ENCODE measurements around a stretch of chr16.

- PRO-cap: no peak
- RAMPAGE, long total RNA: no peak
Observed at GRCh38 chr16:84907361-84908083, 87.7 kb downstream of the CRISPLD2 start.

GRCh38 chr16:85125421-85126024 is 13.3 kb upstream of the CIBAR2 start:
- PRO-cap: no peak
- RAMPAGE, long total RNA: no peak

DNA sequence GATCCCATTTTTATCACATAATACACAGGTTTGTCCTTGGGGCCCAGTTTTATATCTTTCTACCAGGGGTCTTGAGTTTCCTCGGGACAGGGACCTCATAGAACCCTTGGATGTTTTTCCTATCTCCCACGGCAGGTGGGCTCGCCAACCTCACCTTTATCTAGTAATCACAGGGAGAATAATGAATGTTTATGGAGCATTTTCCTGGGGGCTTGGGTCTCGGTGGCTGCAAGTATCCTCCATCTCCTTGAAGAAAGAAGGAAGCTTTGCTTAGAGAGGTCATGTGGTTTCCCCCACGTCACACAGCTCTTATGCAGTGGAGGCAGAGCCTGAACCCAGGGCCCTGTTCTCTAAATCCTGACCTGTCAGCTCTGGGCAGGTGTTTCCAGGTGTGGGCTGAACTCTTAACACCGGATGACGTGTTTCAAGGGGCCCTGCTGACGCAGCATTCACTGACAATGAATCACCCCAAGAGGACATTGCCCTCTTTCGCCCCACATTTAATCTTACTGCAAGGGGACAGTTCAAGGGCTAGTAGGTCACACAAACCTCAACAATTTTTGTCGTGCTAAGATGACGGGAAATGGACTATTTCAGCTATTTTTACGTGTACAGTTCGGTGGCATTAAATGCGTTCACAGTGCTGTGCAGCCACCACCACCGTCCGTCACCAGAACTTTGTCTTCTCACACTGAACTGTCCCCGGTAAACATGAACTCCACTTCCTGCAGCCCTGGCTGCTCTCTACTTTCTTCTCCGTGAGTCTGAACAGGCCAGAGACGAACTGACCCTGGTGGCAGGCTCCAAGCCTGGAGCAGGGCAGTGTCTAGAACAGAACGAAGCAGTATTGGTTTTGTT is 88.1 kb upstream of the CIBAR2 start:
- PRO-cap: no peak
- RAMPAGE, long total RNA: no peak

GRCh38 chr16:85279698-85280337 is 167.5 kb upstream of the CIBAR2 start:
- PRO-cap: no peak
- RAMPAGE, long total RNA: no peak

DNA sequence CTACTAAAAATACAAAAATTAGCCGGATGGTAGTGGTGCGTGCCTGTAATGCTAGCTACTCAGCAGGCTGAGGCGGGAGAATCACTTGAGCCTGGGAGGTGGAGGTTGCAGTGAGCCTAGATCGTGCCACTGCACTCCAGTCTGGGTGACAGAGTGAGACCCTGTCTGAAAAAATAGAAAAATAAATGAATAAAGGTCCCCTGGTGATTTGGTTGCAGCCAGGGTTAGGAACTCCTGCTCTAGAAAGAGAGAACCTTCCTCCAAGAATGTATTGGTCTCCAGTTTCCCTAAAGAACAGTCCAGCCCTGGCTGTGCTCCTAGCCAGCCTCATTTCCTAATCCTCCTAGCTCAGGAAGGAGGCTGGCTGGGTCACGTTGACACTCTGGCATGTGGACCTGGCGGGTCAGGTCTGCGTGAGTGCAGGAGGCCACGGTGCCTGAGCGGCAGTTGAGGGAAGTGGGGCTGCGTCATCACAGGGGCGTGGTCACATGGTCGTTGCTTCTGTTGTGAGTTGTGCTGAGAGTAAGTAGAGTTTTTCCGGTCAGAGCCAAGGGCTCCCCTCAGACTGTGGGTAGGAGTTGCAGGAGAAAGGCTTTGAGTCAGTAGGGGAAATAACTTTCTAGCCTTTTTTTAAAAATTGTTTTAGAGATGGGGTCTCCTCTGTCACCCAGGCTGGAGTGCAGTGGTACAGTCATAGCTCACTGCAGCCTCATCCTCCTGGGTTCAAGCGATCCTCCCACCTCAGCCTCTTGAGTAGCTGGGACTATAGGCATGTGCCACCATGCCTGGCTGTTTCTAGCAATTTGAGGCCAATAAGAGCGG is 193.9 kb upstream of the CIBAR2 start:
- PRO-cap: unidirectional peak, plus-strand start at position 529 of the sequence
- RAMPAGE, long total RNA: no peak

DNA sequence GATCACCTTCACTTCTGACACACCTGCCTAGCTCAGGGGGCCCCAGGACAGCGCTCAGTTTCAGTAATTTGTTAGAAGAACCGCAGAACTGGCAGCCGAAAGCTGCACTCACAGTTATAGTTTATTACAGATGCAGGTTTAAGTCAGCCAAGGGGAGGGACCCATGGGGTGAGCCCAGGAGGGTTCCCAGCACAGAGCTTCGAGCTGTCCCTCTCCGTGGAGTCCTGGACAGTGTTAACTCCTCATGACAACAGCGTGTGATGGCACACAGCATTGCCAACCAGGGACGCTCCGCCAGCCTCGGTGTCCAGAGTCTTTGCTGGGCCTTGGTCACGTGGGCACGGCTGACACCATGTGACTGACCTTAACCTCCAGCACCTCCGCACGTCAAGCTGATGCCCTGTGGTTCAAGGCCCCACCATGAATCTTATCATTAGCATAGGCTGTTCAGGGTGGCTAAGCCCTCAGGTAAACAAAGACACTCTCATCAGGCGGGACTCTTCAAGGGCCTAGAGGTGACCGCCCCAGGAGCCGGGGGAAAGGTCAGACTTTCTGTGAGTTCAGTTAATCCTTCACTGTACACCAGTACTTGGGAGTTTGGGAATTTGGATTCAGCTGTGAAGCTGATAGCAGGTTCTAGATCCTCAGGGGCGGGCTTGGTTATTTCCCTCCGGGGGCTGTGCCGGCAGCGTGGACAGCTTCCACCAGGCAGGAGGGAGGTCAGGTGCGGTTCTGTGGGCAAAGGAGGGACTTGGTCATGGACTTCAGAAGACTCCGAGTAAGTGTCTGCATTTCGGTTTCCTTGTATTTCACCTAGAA is 195.3 kb upstream of the CIBAR2 start:
- PRO-cap: no peak
- RAMPAGE, long total RNA: no peak

DNA sequence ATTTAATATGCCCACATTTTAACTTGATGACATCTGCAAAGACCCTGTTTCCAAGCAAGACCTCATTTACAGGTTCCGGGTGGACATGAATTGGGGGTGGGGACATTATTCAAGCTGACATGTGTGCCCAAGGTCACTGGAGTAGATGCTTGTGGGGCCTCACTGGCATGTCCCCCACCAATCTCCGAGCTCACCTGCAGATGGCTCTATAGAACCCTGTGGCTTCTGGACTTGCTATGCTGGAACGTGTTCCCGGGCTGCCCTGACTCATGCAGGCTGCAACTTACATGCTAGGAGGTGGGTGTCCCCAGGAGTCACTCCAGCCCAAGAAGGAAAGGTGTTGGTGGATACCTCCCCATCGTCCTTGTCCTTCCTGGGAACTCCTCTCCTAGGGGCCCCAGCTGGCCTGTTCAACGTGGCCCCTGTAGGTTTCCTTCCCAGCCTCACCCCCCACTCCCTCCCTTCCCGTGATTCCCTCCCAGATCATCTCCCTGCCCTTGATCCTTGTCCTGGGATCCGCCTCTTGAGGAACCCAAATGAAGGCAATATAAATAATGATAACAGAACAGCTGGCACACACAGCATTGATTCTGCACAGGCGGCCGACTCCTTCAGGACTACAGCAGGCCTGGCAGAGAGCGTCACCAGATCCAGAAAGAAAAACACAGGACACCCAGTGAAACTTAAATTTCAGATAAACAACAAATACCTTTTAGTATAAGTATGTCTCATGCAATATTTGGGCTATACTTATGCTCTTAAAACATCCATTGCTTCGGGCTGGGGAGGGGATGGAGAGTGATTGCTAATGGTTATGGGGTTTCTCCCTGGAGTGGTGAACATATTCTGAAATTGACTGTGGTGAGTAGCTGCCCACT is 221.2 kb upstream of the GSE1 start:
- PRO-cap: no peak
- RAMPAGE, long total RNA: start-site peak on the plus strand centred at position 414 of the sequence, 252 bp wide, 5 reads

- PRO-cap: no peak
- RAMPAGE, long total RNA: no peak
Observed at GRCh38 chr16:85464422-85465259, 148.5 kb upstream of the GSE1 start.

- PRO-cap: no peak
- RAMPAGE, long total RNA: no peak
Observed at GRCh38 chr16:85473944-85474481, 139.1 kb upstream of the GSE1 start.

- PRO-cap: no peak
- RAMPAGE, long total RNA: no peak
Observed at GRCh38 chr16:85488160-85488788, 124.8 kb upstream of the GSE1 start.

- PRO-cap: no peak
- RAMPAGE, long total RNA: no peak
Observed at GRCh38 chr16:85514343-85514975, 98.7 kb upstream of the GSE1 start.

DNA sequence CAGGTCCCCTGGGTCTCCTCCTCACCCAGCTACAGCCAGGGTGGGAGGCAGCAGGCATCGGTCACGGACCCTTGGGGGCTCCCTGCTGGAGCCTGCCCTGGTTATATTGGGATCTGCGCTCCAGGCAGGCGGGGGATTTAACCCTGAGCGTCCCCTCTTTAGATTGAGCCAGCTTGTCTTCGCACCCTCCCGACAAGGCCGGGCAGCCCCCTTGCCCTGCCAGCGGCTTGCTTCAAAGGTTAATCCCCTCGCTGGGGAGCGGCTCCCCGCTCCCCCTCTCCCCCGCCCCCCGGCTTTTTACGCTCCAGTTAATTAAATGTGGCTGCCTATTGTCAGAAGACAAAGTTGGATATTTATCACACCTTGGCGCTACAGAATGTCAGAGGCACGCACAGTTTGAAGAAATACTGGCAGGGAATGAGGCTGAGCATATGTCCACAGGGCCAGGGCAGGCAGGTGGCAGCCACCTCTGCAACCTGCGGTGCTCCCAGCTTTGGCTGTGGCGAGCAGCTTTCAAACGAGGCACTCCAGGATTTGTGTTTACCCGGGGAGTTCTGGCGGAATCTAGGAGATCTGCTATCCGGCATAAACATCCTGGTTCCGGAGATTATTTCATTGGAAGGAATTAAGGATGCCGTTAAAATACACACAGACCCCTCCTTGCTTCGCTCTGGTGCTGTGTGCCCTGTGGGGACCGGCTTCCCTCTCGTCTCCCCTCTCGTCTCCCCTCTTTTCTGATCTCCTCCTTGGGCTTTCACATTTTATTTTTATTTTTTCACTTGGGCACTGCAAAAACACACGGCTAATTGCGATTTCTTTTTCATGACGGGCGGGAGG is 38.1 kb upstream of the GSE1 start:
- PRO-cap: no peak
- RAMPAGE, long total RNA: no peak

DNA sequence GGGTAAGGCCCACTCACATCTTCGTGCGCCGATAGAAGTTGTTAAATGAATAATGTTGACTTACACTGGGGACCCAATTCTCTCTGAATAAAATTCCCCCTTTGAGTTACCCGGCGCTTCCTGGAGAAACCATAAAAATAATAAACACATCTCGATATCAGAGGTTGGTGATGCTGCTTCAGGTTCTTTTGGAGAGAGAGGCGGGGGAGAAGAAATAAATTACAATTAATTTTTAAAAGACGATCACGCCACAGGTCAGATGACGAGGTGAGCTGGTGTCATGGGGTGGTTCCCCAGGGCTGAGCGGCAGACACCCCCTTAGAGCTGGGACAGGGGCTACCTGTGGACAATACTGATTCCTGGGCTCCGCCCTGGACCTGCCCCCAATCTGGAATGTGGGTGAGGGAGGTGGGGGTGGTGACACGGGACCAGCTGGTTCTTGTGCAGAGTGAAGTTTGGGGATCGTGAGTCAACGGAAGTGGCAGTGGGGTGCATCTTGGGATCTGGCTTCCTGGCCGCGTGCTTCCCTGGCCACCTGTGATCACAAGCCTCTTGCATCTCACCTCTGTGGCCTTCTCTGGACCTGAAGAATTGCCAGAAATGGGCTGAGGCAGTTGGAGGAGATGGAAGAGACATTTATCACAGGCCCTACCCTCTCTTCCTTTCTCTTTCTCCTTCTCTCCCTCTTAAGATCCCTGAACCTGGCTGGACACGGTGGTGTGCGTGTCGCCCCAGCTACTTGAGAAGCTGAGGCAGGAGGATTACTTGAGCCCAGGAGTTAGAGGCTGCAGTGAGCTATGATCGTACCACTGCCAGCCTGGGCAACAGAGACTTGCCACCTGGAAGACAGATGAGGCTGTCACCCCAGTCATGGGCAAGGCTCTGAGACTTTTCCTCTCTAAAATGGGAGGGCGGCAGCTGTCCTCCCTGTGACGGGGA is 13.8 kb upstream of the GSE1 start:
- PRO-cap: no peak
- RAMPAGE, long total RNA: no peak

DNA sequence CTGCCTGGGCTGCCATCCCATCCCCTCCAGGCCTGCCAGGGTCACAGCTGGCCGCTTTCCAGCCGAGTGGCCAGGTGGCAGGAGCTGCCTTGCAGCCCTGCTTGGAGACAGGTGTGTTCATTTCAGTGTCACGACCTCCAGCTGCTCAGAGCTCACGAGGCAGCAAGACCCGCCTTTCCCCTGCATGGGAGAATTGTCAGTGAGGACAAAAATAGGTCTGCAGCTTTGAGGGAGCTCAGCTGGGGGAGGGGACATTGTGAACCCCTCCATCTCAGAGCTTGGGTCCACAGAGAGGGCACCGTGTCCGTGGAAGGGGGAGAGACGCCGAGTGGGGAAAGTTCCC is 10.2 kb upstream of the GSE1 start:
- PRO-cap: no peak
- RAMPAGE, long total RNA: no peak

DNA sequence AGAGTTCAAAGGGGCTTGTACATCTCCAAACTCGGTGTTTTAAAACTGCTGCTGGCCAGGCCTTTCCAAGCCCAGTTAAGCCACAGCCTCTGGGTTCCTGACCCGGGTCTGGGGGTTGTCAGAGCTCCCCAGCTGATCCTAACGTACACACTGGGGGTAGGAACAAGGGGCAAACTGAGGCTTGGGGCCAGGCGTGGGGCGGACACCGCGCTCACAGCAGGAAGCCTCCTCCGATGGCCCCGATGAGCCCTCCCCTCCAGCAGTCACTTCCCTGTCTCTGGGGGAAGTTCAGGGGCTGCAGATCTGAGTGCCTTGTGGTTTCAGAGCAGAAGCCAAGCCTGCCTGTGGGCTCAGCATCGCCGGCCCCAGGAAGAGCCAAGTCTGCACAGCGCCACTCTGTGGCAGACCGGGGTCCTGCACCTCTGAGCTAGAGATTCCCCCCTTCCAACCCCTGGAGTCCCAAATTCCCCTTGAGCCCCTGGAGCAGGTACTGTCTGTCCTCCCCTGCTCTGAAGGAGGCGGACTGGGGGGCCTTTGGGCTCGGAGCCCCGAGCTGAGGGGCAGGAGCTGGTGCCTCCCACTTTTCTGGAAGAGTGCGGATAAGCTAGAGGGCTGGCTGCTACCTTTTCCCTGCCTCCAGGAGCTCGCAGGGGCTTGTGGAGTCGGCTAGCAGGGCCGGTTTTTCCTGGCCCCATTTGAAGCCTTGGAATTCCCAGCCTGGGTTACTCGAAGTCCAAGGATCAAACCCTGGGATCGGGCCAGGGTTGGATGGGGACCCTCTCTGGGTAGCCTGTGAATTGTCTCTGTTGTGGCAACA is 2.8 kb downstream of the GSE1 start:
- PRO-cap: no peak
- RAMPAGE, long total RNA: no peak

- PRO-cap: no peak
- RAMPAGE, long total RNA: no peak
Observed at GRCh38 chr16:85624407-85625436, 11.6 kb downstream of the GSE1 start.

DNA sequence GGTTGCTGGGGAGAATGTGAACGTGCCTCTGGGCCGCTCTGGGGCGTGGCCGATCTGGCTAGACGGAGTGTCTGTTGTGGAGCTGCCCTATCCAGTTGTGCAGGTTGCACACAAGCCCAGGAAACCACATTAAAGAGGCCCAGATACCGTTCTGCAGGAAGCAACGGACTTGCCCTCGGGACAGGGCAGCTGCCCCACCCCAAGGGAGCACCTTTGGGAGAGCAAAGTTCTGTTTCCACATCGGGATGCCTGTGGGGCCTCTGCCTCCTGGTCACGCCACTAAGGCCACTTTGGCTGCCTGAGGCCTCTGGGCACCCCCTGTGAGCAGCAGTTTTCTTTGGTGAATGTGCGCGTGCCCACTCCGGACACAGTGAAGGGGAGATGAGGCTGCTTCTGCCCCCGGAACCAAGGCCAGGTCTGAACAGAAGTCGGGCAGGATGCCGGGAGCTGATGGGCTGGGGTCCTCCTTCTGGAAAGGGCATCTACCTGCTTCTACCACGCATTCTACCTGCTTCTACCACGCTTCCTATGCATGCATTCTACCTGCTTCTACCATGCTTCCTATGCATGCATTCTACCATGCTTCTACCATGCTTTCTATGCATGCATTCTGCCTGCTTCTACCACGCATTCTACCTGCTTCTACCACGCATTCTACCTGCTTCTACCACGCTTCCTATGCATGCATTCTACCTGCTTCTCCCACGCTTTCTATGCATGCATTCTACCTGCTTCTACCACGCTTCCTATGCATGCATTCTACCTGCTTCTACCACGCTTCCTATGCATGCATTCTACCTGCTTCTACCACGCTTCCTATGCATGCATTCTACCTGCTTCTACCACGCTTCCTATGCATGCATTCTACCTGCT is 32.4 kb downstream of the GSE1 start:
- PRO-cap: no peak
- RAMPAGE, long total RNA: no peak

- PRO-cap: no peak
- RAMPAGE, long total RNA: no peak
Observed at GRCh38 chr16:85657033-85657694, 31.6 kb downstream of the GINS2 start.

DNA sequence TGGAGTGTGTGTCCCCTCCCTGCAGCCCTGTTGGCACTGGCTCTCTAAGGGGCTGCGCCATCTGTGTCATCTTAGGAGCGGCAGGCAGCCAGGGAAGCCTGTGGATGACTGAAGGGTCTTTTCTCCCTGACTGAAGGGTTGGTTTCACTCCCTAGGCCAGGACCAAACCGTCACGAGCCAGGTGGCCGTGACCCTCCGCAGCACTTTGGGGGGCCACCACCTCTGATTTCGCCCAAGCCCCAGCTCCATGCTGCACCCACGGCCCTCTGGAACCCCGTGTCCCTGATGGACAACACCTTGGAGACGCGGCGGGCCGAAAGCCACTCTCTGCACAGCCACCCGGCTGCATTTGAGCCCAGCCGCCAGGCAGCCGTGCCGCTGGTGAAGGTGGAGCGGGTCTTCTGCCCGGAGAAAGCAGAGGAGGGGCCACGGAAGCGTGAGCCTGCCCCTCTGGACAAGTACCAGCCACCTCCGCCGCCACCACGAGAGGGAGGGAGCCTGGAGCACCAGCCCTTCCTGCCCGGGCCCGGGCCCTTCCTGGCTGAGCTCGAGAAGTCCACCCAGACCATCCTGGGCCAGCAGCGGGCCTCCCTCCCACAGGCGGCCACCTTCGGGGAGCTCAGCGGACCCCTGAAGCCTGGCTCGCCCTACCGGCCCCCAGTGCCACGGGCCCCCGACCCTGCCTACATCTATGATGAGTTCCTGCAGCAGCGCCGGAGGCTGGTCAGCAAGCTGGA is 27.6 kb downstream of the GINS2 start:
- PRO-cap: no peak
- RAMPAGE, long total RNA: no peak

DNA sequence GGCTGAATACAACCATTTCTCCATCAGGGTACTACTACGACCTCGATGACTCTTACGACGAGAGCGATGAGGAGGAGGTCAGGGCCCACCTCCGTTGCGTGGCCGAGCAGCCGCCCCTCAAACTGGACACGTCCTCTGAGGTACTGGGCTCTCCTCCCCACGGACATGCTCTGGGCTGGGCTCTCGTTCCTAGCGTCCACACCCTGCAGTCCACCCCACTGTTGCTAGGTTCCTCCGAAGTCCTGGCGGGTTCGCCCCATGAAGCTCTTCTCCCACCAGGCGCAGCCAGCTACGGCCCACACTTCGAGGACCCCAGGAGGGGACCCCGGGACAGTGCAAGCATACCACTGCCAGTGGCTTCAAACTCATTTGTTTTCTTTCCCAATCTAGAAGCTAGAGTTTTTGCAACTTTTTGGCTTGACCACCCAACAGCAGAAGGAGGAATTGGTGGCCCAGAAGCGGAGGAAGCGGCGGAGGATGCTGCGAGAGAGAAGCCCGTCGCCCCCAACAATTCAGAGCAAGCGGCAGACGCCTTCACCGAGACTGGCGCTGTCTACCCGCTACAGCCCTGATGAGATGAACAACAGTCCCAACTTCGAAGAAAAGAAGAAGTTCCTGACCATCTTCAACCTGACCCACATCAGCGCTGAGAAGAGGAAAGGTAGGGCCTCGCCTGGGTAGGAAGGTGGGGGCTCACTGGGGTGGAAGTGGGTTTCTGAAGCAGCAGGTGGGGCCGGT is 25.6 kb downstream of the GINS2 start:
- PRO-cap: no peak
- RAMPAGE, long total RNA: no peak

Data from vagina (tissue), 1 donor.